Measurements from ENCODE around the genes GARRE1 and ZNF181.

DNA sequence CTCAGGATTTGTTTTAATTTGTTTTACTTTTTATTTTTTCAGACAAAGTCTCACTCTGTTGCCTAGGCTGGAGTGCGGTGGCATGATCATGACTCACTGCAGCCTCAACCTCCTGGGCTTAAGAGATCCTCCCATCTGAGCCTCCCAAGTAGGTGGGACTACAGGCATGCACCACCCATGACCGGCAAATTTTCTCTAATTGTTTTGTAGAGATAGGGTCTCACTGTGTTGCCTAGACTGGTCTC, 37.3 kb downstream of the FAAP24 start:
- RRBS: no CpG with 5 or more reads among the region's 2 CpGs
CAGE:
- cytosol, long polyA plus RNA: no peak
- long polyA plus RNA: no peak
- nucleus, long polyA plus RNA: no peak

GRCh38 chr19:33054443-33055237, 10.0 kb downstream of the RHPN2 start:
- RRBS: no CpG with 5 or more reads among the region's 12 CpGs
CAGE:
- cytosol, long polyA plus RNA: no peak
- long polyA plus RNA: no peak
- nucleus, long polyA plus RNA: no peak

- RRBS: 36% methylated on average over 5 of the region's 30 CpGs
CAGE:
- cytosol, long polyA plus RNA: no peak
- long polyA plus RNA: no peak
- nucleus, long polyA plus RNA: no peak
Measured at GRCh38 chr19:33260432-33261534, 35.1 kb upstream of the SLC7A10 start.

DNA sequence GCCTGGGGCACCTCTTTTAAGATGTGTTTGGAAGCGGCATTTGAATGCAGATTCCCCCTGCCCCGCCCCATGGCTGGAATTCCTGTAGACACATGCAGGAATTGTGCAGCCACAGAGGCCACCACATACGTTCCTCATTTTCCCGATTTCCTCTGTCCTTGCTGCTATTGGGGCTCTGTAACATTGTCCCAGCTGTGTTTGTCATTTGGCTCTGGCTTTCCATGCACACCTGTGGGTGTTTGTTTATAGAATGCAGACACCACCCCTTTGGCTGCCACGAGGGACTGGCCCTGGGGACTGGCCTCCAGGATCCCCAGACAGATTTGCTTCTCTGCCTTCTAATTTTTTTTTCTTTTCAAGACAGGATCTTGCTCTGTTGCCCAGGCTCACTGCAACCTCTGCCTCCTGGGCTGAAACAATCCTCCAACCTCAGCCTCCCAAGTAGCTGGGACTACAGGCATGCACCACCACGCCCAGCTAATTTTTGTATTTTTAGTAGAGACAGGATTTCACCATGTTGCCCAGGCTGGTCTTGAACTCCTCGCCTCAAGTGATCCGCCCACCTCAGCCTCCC, 16.2 kb downstream of the CEBPA start:
- RRBS: no CpG with 5 or more reads among the region's 8 CpGs
CAGE:
- cytosol, long polyA plus RNA: no peak
- long polyA plus RNA: no peak
- nucleus, long polyA plus RNA: no peak

DNA sequence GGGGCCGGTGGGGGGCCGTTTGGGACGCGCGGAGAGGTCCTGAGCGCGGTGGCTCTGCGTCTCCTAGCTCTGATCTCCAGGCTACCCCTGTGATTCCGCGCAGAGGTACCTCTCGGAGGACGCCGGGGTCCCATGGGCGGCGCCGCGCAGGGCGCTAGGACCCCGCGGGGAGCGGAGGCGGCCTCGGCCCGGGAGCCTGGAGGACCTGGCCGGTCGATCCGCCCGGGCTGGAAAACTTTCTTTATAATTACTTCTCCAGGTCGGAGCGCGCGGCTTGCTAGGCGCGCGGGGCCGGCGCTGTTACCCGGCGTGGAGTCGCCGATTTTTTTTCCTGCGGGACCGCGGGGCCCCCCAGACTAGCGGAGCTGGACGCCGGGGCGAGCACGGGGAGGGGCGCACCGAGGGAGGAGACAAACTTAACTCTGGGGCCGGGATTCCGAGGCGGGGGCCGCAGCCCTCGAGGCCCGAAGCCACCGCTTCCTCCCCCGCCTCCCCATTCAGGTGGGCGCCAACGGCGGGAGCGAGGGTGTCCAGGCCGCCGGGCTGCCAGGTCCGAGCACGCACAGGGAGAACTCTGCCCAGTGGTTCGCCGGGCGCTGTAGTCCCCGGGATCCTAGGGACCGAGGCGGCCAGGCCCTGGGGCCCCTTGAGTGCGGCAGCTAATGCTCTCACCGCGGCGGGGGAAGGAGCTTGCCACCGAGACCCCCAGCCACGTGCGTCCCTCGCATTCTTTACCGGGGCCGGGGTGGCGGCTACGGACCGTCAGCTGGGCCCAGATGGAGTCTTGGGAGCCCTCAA, 889 bp upstream of the CEBPA start:
- RRBS: 2% methylated on average over 51 of the region's 86 CpGs
CAGE:
- cytosol, long polyA plus RNA: no peak
- long polyA plus RNA: no peak
- nucleus, long polyA plus RNA: no peak

DNA sequence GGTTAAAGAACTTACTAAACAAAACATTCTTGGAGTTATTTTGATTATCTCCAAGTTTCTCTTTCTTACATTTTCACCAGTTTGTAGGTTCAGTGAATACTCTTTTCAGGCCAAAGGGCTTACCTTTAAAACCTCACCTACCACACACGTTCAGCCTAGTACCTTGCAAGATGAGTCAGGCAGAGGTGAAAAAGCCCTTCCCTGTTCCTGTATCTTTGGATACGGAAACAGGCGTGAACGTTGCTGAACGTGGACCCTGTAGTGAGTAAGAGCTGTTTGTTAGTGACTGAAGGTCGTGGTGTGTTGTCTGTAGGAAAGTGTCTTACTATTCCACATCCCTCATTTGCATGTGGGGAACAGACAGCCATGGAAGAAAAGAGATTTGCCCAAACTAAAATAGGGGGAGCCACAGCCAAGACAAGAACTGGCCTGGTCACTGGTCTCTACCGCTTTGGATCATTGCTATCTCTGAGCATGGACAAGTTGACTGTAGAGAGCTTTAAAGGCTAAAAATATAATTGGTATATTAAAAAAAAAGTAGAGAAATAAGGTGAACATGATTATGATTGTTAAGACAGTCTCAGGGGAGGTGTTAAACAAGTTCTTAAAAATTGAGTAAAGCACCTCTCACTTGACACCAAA, 3.5 kb downstream of the CEBPG start:
- RRBS: no CpG with 5 or more reads among the region's 7 CpGs
CAGE:
- cytosol, long polyA plus RNA: no peak
- long polyA plus RNA: no peak
- nucleus, long polyA plus RNA: no peak

- RRBS: no CpG with 5 or more reads among the region's 18 CpGs
CAGE:
- cytosol, long polyA plus RNA: no peak
- long polyA plus RNA: no peak
- nucleus, long polyA plus RNA: no peak
Measured at GRCh38 chr19:33399937-33400733, 26.6 kb downstream of the CEBPG start.

DNA sequence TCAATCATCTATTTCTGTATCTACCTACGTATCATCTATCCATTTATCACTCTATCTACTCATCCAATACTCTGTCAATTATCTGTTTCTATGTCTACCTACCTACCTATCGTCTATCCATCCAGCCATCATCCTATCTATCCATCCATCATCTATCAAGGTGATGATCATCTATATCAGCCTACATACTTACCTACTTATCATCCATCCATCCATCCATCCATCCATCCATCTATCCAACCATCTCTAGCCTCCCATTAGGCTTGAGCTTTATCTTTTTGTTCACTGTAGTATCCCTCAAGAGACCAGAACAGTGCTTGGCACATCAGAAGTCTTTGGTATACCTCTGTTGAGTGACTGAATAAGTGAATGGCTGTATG, 49.4 kb downstream of the CEBPG start:
- RRBS: no CpG with 5 or more reads among the region's 2 CpGs
CAGE:
- cytosol, long polyA plus RNA: no peak
- long polyA plus RNA: no peak
- nucleus, long polyA plus RNA: no peak

DNA sequence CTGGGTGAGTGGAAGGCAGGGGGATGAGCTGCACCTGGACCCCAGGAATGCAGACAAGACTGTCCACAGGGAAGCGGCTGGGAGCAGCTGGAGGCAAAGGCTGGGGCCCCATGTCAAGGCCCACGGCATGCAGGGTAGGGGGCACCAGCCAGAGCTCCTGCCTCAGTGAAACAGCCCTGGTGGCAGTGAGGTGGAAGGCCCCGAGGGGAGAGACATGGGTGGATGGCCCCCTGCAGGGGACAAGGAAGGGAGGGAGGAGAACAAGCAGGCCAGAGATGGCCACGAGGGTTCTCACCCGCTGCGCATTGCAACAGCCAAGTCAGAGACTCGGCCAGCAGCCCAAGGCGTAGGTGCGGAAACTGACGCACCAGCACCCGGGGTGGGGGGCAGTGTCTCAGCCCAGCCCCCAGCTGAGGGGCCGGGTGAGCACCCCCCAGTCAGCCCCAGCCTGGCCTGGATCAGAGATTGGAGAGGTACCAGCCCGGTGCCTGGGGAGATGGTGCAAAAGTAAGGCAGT, 34.3 kb downstream of the PEPD start:
- RRBS: 62% methylated on average over 3 of the region's 13 CpGs
CAGE:
- cytosol, long polyA plus RNA: no peak
- long polyA plus RNA: no peak
- nucleus, long polyA plus RNA: no peak

- RRBS: 31% methylated on average over 9 of the region's 24 CpGs
CAGE:
- cytosol, long polyA plus RNA: no peak
- long polyA plus RNA: no peak
- nucleus, long polyA plus RNA: no peak
Measured at GRCh38 chr19:33794499-33795192, 2.0 kb upstream of the KCTD15 start.

- RRBS: no CpG with 5 or more reads among the region's 11 CpGs
CAGE:
- cytosol, long polyA plus RNA: no peak
- long polyA plus RNA: no peak
- nucleus, long polyA plus RNA: no peak
Measured at GRCh38 chr19:33803961-33804665, 7.4 kb downstream of the KCTD15 start.

DNA sequence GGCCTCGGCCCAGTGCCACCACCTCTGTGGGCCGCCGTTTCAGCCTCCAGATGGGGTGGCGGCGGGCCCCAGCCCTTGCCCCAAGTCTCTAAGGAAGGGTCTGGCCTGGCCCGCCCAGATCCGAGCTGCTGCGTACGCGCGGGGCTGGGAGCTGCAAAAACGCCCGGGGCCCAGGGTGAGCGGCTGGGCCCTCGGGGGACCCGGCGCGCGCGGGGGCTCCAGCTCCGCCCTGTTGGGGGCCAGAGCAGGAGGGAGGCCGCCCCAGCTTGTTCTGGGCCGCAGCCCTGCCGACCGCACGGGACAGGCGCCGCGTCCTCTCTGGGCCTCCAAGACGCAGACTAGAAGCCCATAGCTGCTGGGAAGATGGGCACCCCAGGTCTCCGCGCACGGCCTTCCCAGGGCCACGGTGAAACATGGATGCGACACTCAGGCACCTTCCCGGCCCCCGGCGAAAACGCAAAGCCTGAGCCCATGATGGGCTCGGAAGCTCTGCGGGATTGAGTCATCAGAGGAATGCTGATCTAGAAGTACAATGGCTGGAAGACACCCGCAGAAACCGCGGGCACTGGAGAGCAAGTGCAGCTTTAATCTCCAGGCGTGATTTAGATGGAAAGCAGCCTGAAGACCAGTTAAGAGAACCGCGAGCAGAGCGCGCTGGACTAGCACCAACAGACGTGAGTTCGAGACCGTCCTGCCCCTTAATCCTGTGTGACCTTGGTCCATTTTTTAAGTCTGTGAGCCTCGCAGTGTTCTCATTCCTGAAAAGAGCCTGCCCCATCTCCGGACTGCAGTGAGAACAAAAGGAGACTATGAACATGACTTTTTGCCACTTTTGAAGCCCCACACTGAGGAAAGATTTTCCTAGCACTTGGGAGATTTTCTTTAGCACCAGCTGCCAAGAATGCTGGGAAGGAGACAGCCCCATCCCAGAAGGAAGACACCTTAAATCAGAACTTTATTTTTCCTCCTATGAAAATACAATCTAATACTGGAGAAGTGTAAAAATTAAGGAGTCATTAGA, 110.4 kb downstream of the KCTD15 start:
- RRBS: 9% methylated on average over 4 of the region's 54 CpGs
CAGE:
- cytosol, long polyA plus RNA: no peak
- long polyA plus RNA: no peak
- nucleus, long polyA plus RNA: no peak

DNA sequence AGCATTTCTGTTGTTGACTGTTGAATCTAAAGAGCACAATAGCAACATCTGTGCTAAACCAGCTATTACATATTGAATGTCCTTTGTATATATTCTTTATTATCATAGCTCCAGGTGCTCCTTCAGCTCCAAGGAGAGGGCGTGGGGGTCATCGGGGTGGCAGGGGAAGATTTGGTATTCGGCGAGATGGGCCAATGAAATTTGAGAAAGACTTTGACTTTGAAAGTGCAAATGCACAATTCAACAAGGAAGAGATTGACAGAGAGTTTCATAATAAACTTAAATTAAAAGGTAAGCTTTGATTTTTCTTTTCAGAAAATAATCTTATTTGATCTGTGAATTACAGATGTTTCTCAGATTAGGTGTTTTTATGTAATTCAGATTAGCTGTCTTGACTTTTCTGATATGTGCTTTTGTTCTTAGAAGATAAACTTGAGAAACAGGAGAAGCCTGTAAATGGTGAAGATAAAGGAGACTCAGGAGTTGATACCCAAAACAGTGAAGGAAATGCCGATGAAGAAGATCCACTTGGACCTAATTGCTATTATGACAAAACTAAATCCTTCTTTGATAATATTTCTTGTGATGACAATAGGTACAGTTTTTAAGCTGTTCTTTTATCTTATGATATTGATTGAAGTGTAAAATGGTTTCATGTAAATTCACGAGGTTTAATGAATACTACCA, 34.9 kb upstream of the GARRE1 start:
- RRBS: no CpG with 5 or more reads among the region's 6 CpGs
CAGE:
- cytosol, long polyA plus RNA: start-site peak on the plus strand centred at position 187 of the sequence, 144 bp wide, 12 and 20 reads in 2 replicates; start-site peak on the plus strand centred at position 510 of the sequence, 151 bp wide, 18 and 18 reads in 2 replicates
- long polyA plus RNA: no peak
- nucleus, long polyA plus RNA: no peak

DNA sequence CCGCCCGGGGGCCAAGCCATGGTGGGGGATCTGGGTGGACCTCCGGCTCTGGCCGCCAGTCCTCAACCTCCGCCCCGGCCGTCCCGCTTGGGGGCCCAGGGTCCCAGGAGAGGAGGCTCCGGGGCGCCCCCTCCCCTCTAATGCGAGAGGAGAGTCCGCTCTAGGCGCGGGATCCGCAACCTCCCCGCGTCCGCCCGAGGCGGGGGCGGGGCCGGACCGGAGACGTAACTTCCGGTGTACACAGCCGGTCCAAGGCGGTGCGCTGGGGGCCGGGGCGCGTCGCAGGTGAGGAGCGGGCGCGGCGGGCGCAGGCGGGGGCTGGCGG, at the start of gene GARRE1:
Gene GARRE1, plus strand, starts transcription at position 225 of the 325 bp plus-strand sequence.
- RRBS: under 1% methylated on average over 4 of the region's 39 CpGs
CAGE:
- cytosol, long polyA plus RNA: no peak
- long polyA plus RNA: start-site peak on the plus strand centred at position 243 of the sequence, 49 bp wide, 161 and 207 reads in 2 replicates
- nucleus, long polyA plus RNA: no peak

DNA sequence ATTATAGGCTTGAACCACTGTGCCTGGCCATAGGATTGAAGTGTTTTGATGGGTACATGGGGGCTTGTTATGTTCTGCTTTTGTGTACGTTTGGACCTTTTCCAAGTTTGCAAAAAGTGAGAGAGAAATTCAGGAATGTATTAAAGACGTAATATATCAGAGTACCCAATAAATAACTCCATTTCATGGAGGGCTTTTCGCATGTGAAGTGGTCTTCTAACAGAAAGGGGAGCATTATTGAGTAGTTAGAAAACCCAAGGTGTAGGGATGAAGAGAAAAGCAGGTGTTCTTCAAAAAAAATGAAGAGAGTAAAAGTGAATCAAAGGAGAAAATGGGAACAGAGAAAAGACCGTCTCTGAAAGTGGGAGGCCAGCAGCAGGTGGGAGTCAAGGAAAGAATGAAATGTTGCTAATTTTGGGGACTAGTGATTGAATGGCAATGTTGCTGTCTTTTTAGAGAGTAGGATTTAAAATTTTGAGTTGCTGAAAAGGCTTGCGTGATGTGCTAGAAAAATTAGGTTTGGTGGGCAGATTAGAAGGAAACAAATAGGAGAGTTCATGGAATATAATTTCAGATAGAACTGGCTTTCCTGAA, 55.3 kb upstream of the GPI start:
- RRBS: no CpG with 5 or more reads among the region's 5 CpGs
CAGE:
- cytosol, long polyA plus RNA: no peak
- long polyA plus RNA: no peak
- nucleus, long polyA plus RNA: no peak

DNA sequence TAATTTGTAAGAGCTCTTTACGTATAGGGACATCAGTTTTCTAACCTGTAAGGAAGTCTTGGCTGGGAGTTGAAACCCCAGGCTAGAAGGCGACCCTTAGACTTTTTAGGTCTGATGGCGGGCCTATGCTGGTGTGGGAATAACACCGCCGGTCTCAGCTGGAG, 222 bp upstream of the UBA2 start:
- RRBS: no CpG with 5 or more reads among the region's 5 CpGs
CAGE:
- cytosol, long polyA plus RNA: no peak
- long polyA plus RNA: no peak
- nucleus, long polyA plus RNA: no peak

GRCh38 chr19:34548542-34548910, 67.0 kb downstream of the WTIP start:
- RRBS: no CpG with 5 or more reads among the region's 4 CpGs
CAGE:
- cytosol, long polyA plus RNA: no peak
- long polyA plus RNA: no peak
- nucleus, long polyA plus RNA: no peak

GRCh38 chr19:34667519-34668437, 9.2 kb downstream of the SCGB2B2 start:
- RRBS: no CpG with 5 or more reads among the region's 36 CpGs
CAGE:
- cytosol, long polyA plus RNA: no peak
- long polyA plus RNA: no peak
- nucleus, long polyA plus RNA: no peak

- RRBS: under 1% methylated on average over 26 of the region's 58 CpGs
CAGE:
- cytosol, long polyA plus RNA: start-site peak on the plus strand at chr19:34734224-34734248, 28 and 73 reads in 2 replicates
- long polyA plus RNA: no peak
- nucleus, long polyA plus RNA: no peak
Measured at GRCh38 chr19:34733770-34734447, at the start of gene ZNF181. ZNF181 (plus strand) TSS chr19:34734243.

- RRBS: no CpG with 5 or more reads among the region's 6 CpGs
CAGE:
- cytosol, long polyA plus RNA: no peak
- long polyA plus RNA: no peak
- nucleus, long polyA plus RNA: no peak
Measured at GRCh38 chr19:34734758-34735141, 707 bp downstream of the ZNF181 start.

Measured in IMR-90 (cell line).